ENCODE measurements around a stretch of chr5.

DNA sequence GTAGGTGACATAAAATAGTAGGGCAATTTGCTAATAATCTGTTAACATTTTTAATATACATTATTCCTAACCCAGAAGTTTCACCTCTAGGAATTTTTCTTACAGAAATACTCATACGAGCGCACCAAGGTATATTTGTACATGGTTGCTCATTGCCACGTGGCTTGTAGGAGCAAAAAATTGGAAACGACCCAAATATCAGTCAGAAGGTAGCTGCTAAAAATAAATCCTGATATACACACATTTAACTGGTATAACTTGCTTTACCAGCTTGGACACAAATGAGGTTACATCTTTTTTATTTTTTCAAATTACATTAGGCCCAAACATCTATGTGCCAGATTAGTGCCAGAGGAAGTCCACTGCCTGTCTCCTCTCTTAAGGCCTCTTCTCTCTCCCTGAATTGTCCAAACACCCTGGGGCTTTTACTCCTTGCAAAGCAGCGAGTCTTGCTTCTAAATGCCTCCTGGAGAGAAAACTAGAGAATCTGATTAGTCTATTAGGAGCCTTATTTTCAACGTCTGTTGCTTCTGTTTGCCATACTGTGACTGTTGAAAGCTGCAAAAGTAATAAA lies 92.0 kb upstream of the SSBP2 start:
- PRO-cap, 7 experiments, result no peak in any of the 7 experiments
- RAMPAGE, long total RNA, 2 experiments, result no peak in any of the 2 experiments

GRCh38 chr5:81850314-81851018 lies 99.6 kb upstream of the SSBP2 start:
- PRO-cap, 7 experiments, result no peak in any of the 7 experiments
- RAMPAGE, long total RNA, 2 experiments, result no peak in any of the 2 experiments

GRCh38 chr5:82388893-82389301 lies 110.7 kb upstream of the RPS23 start:
- PRO-cap, 7 experiments, result no peak in any of the 7 experiments
- RAMPAGE, long total RNA, 2 experiments, result no peak in any of the 2 experiments

GRCh38 chr5:83055399-83056164 lies 21.6 kb downstream of the TMEM167A start:
- PRO-cap, 7 experiments, result no peak in any of the 7 experiments
- RAMPAGE, long total RNA, 2 experiments, result no peak in any of the 2 experiments

GRCh38 chr5:83470867-83471251 lies 685 bp upstream of the VCAN start:
- PRO-cap, 7 experiments, result no peak in any of the 7 experiments
- RAMPAGE, long total RNA, 2 experiments, result no peak in any of the 2 experiments

- PRO-cap, 7 experiments, result no peak in any of the 7 experiments
- RAMPAGE, long total RNA, 2 experiments, result no peak in any of the 2 experiments
These were observed 91.2 kb downstream of the VCAN start for GRCh38 chr5:83562710-83563082.

GRCh38 chr5:83619369-83619911 lies 101.2 kb downstream of the HAPLN1 start:
- PRO-cap, 7 experiments, result peak in 1 of 7 experiments; most common minus-strand start chr5:83619651 (in 1)
- RAMPAGE, long total RNA, 2 experiments, result no peak in any of the 2 experiments

DNA sequence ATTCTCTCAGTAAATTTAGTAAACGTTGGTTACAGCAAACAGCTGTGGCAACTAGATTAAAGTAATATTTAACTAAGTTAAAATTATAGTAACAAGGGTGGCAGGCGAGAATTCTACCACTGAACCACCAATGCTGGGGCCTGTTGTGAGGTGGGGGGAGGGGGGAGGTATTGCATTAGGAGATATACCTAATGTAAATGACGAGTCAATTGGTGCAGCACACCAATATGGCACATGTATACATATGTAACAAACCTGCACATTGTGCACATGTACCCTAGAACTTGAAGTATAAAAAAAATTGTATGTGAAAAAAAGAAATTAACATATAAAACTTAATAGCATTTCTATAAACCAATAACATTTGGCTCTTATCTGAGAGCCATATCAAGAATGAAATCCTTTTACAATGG lies 245.0 kb upstream of the COX7C start:
- PRO-cap, 7 experiments, result peak in 1 of 7 experiments; most common minus-strand start position 136 of the sequence (in 1)
- RAMPAGE, long total RNA, 2 experiments, result no peak in any of the 2 experiments

GRCh38 chr5:87081482-87081871 lies 186.2 kb upstream of the RASA1 start:
- PRO-cap, 7 experiments, result no peak in any of the 7 experiments
- RAMPAGE, long total RNA, 2 experiments, result no peak in any of the 2 experiments

DNA sequence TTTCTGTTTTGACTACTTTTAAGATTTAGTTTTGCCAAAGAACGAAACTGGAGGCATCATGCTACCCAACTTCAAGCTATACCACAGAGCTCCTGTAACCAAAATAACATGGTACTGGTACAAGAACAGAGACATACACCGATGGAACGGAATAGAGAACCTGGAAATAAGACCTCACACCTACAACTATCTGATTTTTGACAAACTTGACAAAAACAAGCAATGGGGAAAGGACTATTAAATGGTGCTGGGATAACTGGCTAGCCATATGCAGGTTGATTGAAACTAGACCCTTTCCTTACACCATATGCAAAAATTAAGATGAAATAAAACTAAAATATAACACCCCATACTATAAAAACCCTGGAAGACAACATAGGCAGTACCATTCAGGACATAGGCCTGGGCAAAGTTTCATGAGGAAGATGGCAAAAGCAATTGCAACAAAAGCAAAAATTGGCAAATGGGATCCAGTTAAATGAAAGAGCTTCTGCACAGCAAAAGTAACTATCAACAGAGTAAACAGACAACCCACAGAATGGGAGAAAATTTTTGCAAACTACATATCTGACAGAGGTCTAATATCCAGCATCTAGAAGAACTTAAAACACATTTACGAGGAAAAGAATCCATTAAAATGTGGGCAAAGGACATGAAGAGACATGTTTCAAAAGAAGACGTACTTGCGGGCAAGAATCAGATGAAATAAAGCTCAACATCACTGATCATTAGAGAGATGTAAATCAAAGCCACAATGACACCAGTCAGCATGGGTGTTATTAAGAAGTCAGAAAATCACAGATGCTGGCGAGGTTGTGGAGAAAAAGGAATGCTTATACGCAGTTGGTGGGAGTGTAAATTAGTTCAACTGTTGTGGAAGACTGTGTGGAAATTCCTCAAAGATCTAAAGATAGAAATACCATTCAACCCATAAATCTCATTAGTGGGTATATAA lies 37.8 kb downstream of the RASA1 start:
- PRO-cap, 7 experiments, result no peak in any of the 7 experiments
- RAMPAGE, long total RNA, 2 experiments, result no peak in any of the 2 experiments

DNA sequence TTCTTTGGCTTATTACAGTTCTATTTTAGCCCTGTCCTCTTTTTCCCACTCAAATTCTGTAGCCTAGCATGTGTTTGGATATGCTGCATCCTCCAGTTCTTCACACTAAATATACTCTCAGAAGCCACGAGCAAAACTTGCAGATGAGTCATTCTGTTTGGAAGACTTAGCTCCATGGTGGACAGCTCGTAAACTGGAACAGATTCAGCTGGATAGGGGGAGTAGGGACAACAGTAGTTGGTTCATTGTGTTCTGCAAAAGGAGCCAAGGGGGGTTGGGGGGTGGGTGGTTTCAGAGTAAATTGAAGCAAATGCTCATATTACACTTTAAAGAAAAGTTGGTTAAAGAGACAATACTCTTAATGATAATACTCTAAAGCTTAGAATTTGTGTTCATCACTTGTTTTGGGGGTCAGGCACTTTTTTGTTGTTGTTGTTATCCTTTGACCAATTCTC lies 369.3 kb downstream of the TMEM161B start:
- PRO-cap, 7 experiments, result peak in 2 of 7 experiments; most common minus-strand start position 107 of the sequence (in 2)
- RAMPAGE, long total RNA, 2 experiments, result no peak in any of the 2 experiments

DNA sequence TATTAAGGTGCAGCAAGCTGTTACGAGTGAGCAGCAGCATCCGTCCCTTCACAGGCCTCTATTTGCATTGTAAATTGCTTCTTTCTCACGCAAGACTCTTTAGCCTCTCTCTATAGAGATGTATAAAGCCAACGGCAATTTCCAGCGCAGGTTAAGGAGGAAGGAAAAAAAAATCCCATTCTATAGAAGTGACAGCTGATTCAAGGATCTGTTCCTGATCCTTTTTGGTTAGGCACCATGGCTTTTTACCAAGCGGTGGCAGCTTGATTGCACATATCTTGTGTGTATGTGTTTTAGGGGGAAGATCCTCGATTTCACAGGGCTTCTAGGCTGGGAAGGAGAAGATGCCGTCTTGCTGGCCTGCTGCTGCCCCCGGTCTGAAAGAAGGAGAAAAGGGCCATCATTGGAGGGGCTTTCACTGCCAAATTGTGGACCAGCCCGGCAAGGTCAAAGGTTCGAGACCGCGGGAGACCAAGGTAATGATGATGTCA lies 215.7 kb downstream of the MEF2C start:
- PRO-cap, 7 experiments, result no peak in any of the 7 experiments
- RAMPAGE, long total RNA, 2 experiments, result no peak in any of the 2 experiments

- PRO-cap, 7 experiments, result peak in 3 of 7 experiments; most common minus-strand start chr5:88829964 (in 3)
- RAMPAGE, long total RNA, 2 experiments, result no peak in any of the 2 experiments
These were observed 53.2 kb downstream of the MEF2C start for GRCh38 chr5:88829779-88830124.

DNA sequence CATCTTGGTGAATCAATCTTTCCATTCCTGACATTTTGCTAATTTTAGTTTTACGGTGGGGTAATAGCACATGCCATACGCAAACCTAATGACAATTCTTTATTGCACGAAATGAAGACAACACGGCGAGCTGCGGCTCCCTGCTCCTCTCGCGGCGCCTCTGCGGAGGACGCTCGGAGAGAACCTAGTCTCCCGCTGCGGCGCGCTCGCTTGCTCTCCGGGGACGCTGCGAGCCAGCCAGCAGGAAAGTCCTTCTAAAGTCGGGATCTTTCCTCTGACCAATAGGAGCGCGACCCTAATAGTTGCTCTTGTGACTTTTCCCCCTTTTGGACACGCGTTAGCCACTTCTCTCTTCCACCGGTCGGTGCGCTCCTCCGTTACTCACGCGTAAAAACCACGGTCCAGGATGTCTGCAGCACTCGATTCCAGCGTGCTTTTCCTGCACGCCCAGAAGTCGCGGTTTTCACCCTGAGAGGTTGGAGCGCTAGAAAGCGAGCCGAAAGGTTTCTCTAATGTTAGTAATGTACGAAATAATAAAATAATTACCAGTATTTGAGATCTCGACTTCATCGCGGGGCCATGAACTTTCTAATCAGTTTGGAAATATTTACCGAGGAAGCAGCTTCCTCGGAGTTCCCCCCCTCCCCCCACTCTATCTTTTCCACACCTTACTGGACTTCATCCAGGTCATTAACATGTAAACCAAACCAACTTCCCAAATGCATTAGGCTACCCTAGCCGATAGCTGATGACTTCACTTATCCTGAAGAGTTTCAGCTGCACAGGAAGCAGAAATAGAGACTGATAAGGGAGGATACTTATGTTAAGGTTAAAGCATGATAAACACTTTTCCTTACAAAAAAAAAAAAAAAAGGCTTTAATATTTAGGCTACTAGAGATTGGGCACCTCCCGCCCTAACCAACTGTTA lies 1.2 kb upstream of the MEF2C start:
- PRO-cap, 7 experiments, result peak in 7 of 7 experiments; most common plus-strand start position 344 of the sequence (in 7); most common minus-strand start position 162 of the sequence (in 4)
- RAMPAGE, long total RNA, 2 experiments, result no peak in any of the 2 experiments

GRCh38 chr5:89901940-89902256 lies 507.7 kb downstream of the CETN3 start:
- PRO-cap, 7 experiments, result peak in 3 of 7 experiments; most common plus-strand start chr5:89902109 (in 1); most common minus-strand start chr5:89902053 (in 3)
- RAMPAGE, long total RNA, 2 experiments, result no peak in any of the 2 experiments

DNA sequence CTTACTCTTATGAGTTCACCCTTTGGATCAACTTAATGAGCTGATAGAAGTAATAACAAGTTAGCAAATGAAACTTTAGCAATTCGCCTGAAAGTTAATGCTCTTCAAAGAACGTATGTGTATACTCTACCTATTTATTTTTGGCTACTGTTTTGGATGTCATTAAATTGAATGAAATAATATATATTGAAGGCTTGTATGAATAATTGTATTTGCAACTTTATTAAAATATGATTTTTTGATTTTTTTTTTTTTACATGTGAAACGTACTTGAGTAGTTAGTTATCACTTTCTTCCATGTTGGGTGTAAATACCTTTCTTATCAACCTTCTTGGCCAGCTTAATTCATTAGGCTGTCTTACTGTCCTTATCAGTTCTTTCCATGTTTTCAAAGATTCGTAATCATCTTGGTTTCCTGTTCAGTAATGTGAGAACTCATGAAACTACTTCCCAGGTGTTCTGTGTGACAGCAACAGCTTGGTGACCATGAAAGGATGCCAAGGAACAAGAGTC lies 99.9 kb downstream of the ADGRV1 start:
- PRO-cap, 7 experiments, result no peak in any of the 7 experiments
- RAMPAGE, long total RNA, 2 experiments, result no peak in any of the 2 experiments

GRCh38 chr5:91125212-91125805 lies 257.8 kb downstream of the ARRDC3 start:
- PRO-cap, 7 experiments, result peak in 2 of 7 experiments; most common minus-strand start chr5:91125466 (in 2)
- RAMPAGE, long total RNA, 2 experiments, result no peak in any of the 2 experiments

- PRO-cap, 7 experiments, result no peak in any of the 7 experiments
- RAMPAGE, long total RNA, 2 experiments, result no peak in any of the 2 experiments
These were observed 200.3 kb downstream of the ARRDC3 start for GRCh38 chr5:91182666-91183277.

- PRO-cap, 7 experiments, result no peak in any of the 7 experiments
- RAMPAGE, long total RNA, 2 experiments, result no peak in any of the 2 experiments
These were observed 164.2 kb downstream of the ARRDC3 start for GRCh38 chr5:91218857-91219454.

DNA sequence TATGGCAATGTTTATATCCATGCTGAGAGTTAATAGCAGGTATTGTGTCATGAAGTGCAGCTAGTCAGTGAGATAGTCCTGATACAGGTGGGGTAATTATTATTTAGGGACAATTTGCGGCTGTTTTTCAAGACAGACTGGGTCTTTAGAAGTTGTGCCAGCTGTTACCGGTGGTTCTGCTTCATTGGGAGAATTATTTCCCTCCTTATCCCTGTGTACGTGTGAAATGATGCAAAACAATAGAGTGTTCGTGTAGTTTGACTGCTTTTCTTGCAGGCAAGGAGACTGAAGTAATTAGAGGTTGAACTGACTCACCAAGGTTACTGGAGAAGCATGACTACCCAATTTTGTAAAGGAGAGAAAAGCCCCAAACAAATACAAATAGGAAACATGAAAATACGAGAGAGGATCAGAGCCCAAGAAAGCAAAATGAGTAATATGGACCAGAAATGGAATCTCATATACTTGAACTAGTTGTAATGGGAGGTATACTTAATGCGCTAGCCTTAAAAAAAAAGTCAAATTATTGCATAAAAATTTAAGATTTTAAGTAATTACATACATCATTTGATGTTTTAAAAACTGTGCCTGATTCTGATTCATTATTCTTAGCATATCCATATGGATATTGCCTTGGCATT lies 101.6 kb downstream of the ARRDC3 start:
- PRO-cap, 7 experiments, result peak in 2 of 7 experiments; most common minus-strand start position 263 of the sequence (in 1)
- RAMPAGE, long total RNA, 2 experiments, result no peak in any of the 2 experiments

All from ovary (tissue), 7 donors.